ENCODE results near the gene LYSMD3.

DNA sequence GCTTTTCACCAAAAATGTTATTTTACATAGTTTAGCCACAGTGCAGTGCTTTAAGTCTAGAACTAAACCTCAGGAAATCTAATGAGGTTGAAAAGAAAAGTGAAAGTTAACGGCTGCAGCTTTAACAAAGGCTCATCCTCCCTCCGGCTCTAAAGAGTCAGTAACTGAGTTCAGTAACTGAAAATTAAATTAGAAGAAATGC lies 233.7 kb upstream of the TMEM161B start:
- RRBS, 2 experiments: no CpG with 5 or more reads among the region's 2 CpGs

GRCh38 chr5:88503083-88503396 lies 234.4 kb upstream of the TMEM161B start:
- RRBS, 2 experiments: no CpG with 5 or more reads among the region's 2 CpGs

DNA sequence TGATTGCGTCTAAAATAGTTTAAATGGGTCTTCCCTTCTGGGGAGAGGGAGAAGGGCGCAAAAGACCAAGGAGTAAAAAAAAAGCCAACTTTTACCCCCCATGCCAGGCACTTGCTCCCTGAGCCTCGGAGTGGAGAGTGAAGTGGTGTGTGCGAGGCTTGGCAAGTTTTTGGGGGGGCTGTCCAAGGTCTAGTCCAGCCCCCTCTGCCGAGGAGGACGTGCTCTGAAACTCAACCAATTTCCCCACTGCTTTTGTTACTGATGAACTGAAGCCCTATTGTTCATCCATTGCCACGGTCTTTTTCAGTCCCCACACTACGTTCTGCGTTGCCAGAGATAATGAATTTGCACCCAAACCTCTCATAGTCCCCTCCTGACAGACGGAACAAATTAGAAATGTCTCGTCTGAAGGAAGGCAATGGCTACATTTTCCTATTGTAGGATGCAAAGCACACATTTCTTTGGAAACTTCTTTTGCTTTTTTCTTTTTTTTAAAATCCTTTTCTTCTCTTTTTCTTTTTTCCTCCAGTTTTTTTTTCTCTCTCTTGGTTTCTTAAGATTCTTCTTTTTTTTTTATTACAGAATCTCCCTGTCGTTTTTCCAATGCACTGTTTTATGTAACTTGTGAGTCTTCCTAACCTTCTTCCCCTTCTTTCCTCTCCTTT lies 209.7 kb downstream of the MEF2C start:
- RRBS, 2 experiments: no CpG with 5 or more reads among the region's 12 CpGs

DNA sequence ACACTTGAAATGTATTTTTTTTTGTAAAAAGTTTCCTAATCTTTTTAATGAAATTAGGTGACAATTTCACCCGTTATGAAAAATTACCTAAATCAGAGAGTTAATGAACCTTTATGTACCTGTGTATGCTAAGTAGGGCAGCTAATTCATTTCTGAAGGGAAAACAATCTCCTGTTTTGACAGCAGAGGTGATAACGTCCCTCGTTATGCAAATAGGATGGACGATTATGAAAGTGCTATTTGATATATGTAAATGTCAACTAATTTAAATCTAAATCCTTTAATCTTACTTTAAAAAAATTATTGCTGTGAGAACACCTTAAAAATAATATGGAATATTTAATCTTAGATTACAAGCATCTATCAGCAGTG lies 58.8 kb downstream of the MEF2C start:
- RRBS, 2 experiments: no CpG with 5 or more reads among the region's 4 CpGs

DNA sequence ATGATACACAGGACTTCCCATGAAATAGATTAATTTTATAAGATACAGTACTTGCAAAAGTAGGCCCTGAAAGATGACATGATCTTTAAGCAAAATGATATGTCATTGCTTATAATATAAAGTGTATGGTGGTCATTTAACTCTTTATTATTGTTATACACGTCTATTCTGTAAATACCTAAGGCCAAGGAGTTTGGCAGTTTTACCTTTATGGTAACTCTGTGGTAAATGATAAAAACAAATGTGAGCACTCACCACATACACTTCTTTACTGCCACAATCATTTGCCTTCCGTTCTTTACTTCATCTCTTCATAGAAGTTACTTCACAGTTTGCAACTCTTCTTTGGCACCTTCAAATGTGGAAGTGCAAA lies 4.2 kb upstream of the MEF2C start:
- RRBS, 2 experiments: no CpG with 5 or more reads among the region's 2 CpGs

DNA sequence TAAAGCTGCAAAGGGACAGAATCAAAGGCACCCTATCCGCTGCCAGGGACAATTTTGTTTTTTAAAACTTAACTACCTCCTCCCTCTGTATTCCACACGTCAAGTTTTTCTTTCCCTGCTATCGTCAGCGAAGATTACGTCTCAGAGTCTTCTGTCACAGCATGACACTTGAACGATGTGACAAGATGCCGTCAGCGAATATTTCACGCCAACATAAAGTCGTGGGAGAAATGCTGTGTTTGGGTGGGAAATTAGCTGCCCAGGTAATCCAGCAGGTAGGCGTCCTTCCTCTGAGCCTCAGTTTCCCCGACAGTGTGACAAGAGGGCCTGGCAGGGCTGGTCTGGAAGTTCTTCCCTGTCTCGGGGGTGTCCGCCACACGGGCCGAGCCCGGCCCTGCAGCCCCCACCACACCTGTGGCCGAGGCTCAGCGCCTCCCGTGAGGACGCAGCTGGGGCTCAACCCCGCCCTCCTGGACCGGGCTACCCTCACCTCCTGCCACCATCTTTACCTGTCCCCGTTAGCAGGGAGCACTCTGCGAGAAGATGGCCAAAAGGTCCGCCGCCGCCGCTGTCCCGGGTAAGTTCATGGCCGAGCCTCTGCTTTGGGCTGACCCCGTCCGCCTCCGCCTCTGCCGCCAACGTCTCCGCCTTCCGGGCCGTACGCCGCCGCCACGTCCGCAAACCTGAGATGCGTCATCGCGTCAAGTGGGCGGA lies at the start of gene LYSMD3:
TSS of gene LYSMD3 (minus strand) at position 646 of the 714 bp plus-strand sequence.
- RRBS, 2 experiments: 1 to 2% methylated on average over 17 of the region's 48 CpGs

DNA sequence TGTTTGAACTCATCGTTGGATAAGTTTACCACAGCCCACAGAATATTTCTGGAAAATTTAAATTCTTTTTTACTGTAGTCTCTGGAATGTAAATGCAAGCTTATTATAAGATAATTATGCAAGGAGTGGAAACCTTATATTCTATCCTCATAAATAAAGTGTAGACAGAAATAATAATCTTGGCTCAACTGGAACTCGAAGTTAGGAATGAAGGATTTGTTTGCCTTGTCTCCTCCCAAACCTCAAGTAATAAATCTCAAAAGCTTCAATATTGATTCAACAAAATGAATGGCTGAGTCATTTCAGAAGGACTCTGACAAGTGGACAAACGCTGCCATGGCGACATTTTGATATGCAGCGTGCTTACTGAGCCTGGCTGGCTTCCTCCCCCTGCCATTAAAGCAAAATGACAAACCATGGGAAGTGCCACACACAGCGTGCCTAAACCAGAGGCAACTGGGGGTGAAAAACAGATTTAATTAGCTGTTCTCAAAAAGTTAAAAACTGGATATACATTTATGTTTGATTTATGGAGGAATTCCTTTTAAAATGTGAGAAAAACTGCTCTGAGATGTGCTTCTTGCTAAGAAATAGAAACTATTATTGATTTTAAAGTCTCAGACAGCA lies 10.5 kb upstream of the ADGRV1 start:
- RRBS, 2 experiments: no CpG with 5 or more reads among the region's 6 CpGs

- RRBS, 2 experiments: no CpG with 5 or more reads among the region's 4 CpGs
Measured at GRCh38 chr5:90613950-90614409, 55.4 kb downstream of the ADGRV1 start.

DNA sequence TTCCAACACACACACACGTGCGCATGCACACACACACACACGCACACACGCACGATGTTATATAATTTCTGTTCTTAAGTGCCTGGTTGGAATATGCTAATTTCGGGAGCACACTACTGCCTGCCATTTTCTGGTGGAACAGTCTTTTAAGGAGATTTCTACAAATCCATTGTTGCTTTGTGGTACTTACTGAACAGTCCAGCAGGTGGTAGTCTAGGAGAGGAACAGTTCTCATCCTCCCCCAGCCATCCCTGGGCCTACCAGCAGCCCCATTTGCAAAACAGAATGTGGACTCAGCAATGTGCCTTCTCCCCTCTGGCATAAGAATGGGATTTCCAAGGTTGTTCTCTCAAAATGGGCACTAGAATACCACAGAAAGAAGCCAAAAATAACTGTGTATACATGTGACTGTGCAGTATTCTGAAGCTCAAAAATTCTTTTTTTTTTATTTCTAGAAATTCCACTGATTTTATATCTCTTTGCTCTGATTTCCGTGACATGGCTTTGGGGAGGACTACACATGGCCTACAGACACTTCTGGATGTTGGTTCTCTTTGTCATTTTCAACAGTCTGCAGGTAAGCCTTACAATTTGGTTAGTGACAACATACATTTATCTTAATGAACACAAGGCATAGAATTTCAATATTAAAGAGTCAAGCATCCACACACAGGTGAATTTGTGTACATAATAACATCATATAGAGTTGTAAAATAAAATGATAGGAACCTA lies 281.2 kb downstream of the ARRDC3 start:
- RRBS, 2 experiments: no CpG with 5 or more reads among the region's 7 CpGs

DNA sequence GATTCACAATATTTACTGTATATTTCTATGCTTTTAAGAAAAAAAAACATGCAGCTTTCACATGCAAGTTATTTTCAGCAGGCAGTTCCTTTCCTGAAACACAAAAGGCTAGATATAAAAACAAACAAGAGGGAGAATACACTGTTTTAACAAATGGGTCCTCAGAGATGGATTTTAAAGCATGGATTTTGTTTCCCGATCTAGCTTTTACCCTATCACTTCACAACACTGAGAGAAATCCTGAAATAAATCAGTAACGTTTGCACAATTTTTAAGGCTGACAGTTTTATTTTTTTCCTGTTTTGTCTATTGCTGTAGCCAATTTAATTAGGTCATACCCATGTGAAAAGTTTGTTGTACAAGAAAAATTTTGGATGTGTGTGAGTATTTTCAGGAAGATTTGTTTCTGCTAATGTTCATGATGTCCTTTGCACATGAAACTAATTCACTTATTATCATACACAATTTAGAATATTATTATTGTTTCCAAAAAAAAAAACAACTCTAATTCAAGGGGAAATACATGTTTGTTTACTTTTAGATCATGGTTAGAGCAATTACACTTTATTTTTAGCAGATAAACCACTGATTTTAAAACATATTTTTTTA lies 237.9 kb downstream of the ARRDC3 start:
- RRBS, 2 experiments: no CpG with 5 or more reads among the region's 2 CpGs

DNA sequence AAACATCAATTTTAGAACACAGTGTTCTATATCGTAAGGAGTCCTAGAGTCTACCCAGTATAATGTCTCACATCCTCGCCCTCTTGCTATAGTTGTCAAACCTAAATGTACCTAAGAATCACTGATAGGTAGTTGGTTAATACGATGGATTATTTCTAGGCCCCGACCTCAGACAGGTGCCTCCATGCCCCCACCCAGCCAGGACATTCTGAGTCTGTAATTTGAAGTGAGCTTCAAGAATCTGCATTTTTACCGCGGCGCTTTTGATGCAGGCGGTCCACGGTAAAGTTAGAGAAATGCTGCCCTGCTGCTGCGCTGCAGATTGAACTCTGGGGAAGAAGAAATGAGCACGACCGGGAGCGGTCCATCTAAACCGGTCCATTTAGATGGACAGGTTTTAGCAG lies 103.8 kb downstream of the ARRDC3 start:
- RRBS, 2 experiments: no CpG with 5 or more reads among the region's 14 CpGs

GRCh38 chr5:91311309-91312606 lies 71.4 kb downstream of the ARRDC3 start:
- RRBS, 2 experiments: no CpG with 5 or more reads among the region's 16 CpGs

- RRBS, 2 experiments: no CpG with 5 or more reads among the region's 5 CpGs
Measured at GRCh38 chr5:91371678-91372781, 11.1 kb downstream of the ARRDC3 start.

DNA sequence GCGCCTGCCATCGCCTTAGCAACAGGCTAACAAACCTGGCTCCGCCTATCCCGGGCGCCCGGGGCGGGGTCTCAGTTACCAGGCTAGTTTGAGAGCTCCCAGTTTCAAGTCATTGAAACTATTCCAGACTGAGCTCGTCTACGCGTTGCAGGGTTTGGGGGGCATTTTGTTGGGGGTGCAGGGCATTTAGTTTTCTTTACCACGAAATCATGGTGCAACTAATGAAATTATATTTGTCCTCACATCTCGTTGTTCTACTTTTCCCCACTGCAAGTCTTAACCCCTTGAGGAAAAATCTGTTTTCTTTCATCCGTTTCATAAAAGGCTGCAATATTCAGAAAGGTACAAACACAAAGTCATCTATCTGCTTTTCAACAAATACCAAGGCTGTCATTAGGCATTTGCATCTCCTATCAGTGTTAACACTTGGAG lies 2.1 kb downstream of the ARRDC3 start:
- RRBS, 2 experiments: no CpG with 5 or more reads among the region's 13 CpGs

DNA sequence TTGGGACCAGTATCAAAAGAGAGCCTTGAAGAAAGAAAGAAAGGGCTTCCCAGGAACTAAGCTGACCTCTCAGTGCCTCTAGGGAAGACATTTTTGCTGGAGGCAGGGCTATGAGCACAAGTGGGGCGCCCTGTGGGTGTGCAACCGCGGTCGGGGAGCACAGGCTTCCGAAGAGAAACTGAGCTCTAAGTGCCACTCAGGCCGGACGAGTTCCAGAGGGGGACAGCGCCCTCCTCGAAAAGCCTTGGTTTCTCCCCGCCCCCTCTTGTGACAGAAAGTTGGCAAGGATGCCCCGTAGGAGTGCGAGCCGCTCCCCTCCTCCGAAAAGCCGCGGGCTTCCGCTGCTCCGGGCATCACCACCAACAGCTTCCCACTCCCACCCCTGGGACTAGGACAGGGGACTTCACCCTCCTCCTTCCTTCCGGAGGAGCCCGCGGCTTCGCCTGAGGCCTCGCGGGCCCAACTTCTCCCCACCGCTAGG lies 4.1 kb upstream of the NR2F1 start:
- RRBS, 2 experiments: 3 to 4% methylated on average over 8 of the region's 25 CpGs

GRCh38 chr5:93579401-93580401 lies 3.3 kb upstream of the NR2F1 start:
- RRBS, 2 experiments: 1 to 3% methylated on average over 23 of the region's 90 CpGs

DNA sequence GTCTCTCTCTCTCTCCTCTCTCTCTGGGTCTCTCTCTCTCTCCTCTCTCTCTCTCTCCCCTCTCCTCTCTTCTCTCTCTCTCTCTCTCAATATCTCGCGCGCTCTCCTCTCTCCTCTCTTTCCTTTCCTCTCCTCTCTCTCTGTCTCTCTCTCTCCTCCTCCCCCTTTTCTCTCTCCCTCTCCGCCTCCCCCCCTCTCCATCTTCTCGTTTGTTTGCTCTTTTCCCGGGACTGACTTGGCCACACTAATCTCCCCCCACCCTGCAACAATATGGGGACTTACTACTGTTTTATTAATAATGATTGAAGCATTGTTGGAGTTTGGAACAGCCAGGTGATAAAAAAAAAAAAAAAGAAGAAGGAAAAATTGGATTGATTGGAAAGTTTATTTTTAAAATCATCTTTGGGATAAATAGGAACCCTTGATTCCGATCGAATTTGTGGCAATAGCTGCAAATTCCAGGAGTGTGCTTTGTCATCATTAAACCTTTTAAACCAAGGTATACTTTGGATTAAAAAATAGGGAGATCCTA lies 1.0 kb upstream of the NR2F1 start:
- RRBS, 2 experiments: no CpG with 5 or more reads among the region's 8 CpGs

GRCh38 chr5:93620847-93622046 lies 38.2 kb downstream of the NR2F1 start:
- RRBS, 2 experiments: 3 to 9% methylated on average over 18 to 23 of the region's 94 CpGs

GRCh38 chr5:93790568-93790857 lies 49.1 kb upstream of the POU5F2 start:
- RRBS, 2 experiments: no CpG with 5 or more reads among the region's 3 CpGs

DNA sequence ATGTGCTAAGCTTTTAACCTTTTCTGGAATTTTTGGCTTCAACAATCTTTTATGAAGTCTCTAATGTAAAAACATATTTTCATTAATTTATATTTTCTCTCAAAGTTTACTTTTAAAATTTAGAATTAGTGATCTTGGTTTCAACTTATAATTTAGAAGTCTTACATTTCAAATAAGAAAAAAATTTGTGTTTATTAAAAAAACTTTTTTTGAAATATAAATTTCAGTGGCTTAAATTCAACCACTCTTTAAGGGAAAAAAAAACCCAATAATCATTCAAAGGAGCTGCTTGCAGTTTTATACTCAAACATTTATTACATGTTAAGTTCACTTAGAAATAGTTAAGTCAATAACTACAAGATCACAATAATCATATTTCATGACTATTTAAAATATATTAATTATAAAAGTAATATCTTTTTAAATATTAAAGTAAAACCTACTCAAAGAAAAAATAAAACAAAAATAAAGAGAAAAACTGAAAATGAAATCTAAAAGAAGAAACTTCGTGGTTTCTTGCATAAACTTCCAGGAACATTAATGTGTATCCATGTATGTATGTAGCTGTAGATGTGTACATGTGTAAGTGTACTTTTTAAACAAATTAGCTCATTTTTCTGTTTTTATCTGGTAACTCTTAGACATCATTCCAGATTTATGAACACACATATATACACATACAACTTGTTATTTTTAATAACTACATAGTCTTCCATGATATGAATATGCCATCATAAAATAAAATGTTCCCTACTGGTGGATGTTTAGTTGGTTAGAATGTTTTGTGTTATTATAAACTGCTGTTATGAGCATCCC lies 169.0 kb downstream of the FAM172A start:
- RRBS, 2 experiments: no CpG with 5 or more reads among the region's 1 CpG